Neutrophil (primary cell): Measurements from ENCODE around the gene SPRY4.

DNA sequence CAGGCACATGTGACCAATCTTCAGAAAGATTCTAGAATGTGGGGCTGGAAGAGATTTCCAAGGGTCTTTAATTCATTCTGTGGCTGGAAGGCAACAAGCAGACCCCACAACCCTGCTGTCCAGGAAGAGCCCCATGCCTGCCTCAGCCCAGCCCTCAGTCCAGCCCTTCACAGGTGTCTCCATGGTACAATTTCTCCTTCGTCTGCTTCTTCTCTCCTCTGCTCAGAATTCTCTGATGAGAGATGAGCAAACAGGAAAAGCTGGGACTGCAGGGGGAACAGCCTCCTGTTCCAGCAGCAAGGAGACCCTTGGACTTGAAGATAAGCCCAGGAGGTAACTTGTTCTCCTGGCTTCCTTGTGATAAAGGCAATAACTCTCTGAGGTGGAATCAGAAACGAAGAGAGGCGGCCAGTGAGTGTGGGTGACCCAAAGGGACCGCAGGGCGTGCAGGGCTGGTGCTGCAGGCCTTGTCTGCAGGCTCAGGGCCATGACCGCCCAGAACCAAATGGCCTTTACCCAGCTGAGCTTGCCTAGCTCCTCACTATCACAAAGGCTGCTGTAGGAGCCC lies 72.3 kb downstream of the NDFIP1 start:
- PRO-cap, result no peak

DNA sequence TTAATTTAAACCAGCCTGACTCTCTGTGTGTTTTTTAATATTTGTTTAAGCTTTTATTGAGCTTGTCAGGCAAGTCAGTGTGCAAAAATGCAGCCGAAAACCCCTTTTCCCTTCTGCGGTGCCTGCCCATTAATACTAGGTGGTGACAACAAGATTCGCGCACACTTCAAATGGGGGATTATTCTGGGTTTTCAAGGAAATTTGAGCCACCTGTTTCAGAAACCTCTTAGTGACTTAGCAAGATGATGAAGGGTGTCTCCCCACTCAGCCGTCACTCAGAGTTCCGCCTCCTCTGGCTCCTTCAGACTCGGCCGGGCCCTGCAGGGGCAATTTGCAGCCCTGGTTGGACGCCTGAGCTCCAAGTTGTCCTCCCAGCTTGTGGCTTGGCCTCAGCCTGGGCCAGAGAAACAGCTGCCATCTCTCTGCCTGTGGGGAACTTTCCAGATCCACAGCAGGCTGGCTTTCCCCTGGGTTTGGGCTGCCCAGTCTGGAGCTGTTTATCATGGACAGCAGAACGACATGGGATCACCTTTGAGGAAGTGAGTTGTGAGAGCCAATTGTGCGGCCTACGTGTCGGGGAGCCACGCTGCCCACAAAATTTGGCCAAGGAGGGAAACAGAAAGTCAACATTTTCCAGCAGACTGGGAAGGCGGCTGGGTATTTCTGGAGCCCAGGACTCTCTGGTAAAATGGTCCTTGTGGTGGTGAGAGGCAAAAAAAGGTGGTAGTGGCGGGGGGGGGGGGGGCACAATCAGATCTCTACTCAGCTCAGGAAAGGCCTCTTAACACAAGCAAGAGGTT lies 75.8 kb downstream of the SPRY4 start:
- PRO-cap, result no peak

- PRO-cap, result no peak
Measured at GRCh38 chr5:142280048-142280570, 44.7 kb downstream of the SPRY4 start.

- PRO-cap, result no peak
Measured at GRCh38 chr5:142301513-142301751, 23.4 kb downstream of the SPRY4 start.

DNA sequence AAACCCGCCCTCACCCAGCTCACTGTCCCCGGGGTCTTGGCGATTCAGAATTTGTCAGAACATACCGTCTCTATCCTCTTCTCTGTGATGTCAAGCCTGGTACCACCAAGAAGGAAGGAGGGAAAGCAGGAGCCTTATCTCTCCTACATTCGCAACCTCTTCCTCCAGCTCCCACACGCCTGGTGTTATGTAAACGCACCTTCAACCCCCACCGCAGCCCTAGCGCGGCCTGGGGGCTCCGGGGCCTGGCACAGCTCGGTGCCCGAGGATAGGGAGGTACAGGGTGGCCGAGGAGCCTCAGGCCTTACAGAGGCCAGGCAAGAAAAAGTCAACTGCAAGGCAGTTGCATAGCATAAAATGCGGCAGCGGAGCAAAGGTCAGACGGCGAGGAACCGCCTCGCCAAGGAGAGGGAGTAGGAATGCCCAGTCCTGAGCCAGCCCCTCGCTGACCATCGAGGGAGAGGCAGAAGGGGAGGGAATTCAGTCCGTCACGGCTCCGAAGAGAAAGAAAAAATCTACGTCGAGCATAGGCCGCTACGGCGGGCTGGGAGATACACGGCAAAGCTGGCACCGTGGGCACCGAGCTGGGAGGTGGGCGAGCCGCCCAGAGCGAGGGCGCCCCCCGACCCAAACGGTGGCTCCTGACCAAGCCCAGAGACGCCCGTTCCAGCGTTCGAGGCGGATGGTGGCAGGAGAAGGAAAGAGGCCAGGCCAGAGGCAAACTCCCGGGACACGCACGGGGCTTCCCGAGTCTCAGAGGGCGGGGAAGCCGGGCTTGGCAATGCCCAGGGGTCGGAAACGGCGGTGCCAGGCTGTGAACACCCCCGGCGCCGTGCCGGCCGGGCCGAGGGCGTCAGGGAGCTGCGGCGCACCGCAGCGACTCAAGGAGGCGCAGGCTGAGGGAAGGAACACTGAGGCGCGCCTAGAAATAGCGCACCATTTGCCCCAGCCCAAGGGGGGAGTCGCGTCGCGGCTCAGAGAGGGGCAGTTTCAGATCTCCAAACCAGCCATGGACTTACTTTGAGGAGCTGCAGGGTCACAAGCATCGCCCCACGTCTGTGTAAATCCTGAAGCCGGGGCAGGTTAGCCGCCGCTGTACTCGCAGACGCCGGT lies 640 bp downstream of the SPRY4 start:
- PRO-cap, result no peak

GRCh38 chr5:142324938-142325548 lies at the start of gene SPRY4:
Gene SPRY4, minus strand, starts transcription at chr5:142325021.
- PRO-cap, result no peak

DNA sequence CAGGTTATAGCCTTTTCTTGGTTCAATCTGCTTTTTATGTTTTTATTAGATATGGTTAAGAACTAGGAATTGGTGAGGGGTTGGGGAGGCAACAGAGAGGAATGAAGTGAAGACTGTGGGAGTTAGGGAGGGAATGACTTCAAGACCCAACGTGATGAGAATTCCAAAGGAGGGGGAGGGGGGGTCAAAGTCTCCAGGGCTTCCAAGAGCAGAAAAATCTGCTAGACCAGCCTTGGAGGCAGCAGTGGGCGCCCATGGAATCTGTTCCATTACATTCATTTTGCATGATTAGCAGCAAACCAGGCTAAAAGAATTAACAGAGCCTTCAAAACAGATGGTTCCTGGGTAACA lies 95.2 kb downstream of the FGF1 start:
- PRO-cap, result no peak

DNA sequence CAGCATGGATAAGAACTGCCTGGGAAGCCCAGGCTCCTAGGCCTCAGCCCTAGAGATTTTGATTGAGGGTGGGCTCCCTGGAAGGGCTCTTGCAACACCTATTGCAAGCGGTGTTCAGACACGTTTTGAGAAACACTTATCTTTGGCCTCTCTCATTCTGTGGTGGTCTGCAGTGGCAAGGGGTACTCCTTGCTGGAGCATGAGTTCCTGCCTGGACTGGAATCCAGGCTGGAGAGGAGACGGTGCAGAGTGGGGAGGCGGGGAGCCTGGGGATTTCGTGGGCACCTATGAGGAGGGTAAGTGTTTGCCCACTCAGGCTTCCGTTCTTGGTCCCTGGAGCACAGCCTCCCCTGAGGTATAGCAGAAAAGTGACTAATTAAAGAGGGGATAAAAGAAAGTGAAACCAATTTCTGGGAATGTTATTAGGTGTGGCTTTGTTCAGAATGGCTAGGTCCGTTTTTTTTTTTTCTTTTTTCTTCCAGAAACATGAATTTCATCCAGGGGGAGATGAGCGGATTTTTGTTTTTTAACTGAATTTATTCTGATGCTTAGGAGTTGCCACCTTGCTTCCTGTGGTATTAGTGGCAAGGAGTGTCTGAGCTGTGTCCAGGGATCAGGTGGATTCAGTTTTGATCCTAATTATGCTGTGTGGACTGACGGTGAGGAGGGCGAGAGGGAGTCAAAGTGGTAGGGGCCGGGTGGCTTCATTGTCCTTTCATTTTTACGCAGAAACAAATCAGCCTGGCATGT lies 90.9 kb downstream of the ARHGAP26 start:
- PRO-cap, result no peak

- PRO-cap, result no peak
Measured at GRCh38 chr5:142871032-142872239, 101.3 kb downstream of the ARHGAP26 start.

- PRO-cap, result no peak
Measured at GRCh38 chr5:142912917-142913726, 142.9 kb downstream of the ARHGAP26 start.

DNA sequence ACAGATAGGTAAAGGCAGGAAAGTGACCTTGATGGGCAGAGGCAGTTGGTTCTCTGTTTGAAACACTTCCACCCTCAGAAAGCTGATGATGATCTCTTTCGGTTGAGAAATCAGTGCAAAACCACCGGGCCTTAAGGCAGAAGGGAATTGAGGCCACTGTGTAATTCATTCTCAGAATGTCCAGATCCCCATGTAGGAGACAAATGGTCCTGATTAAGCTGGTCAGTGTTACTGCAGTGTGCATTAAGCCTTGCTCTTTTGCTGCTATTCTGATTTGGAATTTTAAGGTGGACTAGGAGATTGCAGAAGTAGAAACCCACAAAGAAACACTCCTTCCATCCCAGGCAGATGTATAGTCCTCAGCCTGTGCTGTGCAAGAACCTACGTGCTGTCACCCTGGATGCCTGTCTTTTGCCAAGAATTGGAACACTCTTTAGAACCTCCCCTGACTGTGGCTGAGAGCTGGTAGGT lies 255.2 kb downstream of the ARHGAP26 start:
- PRO-cap, result no peak

DNA sequence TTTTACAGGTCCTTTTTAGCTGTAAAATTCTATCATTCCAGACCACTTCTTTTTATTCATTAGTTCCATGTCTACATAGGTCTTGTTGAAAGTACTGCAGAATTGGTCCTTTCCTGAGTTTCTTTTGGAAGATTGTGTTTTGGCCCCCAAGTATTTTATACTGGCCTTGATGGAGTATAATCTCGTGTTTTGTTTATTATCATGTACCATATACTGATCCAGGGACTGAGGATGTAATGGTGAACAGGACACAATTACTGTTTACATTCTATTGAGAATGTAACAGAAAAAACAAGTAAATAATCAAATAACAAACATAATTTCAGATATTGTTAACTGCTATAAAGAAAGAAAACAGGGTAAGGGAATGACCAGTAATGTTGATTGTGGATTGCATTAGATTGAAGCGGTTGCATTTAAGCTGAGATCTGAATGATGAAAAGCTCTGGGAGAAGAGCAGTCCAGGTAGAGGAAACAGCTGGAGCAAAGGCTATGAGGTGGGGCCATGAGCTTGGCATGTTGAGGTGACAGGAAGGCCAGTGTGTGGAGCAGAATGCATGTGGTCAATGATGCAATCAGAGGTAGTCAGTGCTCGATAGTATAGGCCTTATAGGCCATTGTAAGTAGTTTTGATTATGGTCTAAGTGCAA lies 270.2 kb downstream of the ARHGAP26 start:
- PRO-cap, result no peak

GRCh38 chr5:143042384-143042779 lies 272.2 kb downstream of the ARHGAP26 start:
- PRO-cap, result no peak

DNA sequence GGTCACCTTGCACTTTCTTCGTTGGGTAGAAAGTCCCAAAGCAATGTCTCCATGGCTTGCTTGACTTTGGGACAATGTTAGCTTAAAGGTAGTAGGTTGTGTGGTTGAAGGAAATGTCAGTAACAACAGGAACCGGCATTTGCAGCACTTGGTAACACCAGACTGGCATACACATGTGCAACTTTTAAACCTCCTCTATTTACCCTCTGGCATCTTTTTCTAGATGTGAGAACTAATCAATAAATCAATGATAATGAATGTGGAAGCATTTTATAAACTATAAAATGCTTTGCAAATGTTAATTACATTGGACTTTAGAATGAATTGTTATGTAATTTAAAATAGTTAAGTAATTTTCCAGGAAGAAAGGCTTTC lies 293.1 kb downstream of the NR3C1 start:
- PRO-cap, result no peak

DNA sequence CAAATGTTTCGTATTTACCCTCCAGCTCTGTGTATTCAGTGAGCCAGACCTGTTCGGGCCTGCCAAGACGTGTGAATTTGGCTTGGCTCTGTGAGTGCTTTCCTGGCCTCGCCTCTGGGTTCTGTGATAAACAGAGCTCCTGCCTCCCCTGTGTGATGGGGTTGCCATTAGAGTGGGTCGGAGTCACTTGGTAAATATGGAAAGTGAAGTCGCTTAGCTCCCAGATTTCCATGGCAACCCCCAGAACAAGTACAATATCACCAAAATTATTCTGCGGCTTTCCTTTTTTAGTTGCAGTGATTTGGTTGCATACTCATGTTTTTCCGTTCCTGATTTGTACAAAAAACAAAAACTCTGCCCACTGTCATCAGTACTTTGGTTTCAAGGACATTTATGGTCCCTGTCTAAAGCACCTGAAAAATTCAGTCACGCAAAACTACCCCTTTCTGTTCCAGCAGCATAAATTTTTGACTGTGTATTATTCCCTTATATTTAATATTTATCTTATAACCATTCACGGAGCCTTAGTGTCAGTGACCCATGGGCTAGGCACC lies 260.2 kb downstream of the NR3C1 start:
- PRO-cap, result no peak

DNA sequence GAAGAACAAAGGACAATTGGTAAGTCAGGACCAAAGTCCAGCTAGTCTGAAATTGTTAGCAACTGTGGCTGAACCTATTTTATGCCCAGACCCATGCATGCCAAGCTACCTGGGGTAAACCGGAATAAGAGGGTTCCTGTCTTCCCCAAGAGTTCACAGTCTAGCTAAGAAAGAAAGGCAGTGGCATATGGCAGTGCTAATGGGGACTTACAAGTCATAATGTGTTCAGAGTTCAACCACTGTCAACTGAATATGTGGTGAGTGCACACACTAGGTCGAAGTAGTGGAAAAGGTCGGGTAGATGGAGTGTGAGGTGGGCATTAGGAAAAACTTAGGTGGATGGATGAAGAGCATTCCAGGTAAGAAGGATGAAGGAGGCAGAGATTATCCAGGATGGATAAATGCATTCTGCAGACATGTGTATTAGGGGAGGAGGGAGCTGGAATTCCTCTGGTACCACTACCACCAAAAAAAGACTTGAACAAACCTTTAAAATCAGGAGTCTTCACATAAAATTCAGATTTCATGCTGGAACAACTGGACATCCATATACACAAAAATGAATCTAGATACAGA lies 253.2 kb downstream of the NR3C1 start:
- PRO-cap, result no peak

GRCh38 chr5:143166078-143166584 lies 237.4 kb downstream of the NR3C1 start:
- PRO-cap, result no peak

DNA sequence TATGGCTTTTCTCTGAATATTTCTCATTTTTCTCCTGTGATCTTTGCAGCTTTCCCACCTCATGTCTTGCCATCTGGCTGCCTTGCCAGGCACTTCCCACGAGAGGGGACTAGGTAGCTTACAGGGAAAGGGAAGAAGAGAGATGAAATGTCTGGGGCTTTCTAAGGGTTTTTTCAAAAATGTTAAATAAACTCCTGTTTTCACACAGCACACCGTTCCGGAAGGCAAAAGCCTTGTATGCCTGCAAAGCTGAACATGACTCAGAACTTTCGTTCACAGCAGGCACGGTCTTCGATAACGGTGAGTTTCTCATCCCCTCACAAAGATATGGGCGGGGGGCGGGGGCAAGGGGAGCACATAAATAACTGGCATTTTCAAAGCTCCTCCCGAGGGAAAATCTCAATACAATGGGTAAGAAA lies 189.7 kb downstream of the NR3C1 start:
- PRO-cap, result no peak

- PRO-cap, result no peak
Measured at GRCh38 chr5:143371966-143372471, 31.5 kb downstream of the NR3C1 start.

DNA sequence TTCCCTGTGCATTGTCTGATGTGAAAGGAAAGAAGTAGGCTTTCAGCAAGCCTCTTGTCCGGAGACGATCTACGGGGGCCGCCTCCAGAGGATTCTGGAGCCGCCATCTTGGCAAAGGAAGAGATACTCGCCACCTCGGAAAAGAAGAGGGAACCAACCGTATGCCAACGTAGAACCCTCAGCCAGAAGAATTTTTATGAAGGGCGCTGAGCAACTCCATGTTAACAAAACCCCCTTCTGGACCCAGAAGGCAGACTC lies 2.0 kb upstream of the NR3C1 start:
- PRO-cap, result unidirectional peak, minus-strand start at position 96 of the sequence